ENCODE measurements around the genes OR2A5, OR2A2 and CTAGE4.

GRCh38 chr7:143881624-143882606, 20.1 kb downstream of the TCAF1 start:
- PRO-cap = unidirectional peak, plus-strand start at chr7:143882163; unidirectional peak, plus-strand start at chr7:143882184

DNA sequence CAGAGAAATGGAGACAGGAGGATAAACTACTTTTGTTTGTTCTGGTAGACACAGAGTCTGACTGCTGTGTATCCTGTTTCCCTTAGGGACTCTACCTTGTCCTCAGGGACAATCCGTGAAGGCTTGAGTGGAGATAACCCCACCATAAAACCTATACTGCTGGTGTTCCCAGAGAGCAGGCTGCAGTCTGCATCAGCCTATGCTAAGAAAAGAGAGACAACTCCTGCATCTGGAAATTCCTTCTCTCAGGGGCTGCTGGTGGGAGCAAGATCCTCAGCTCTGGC, at the start of gene OR2A5:
TSS of gene OR2A5 (plus strand) at position 179 of the 284 bp plus-strand sequence.
- PRO-cap = no peak

GRCh38 chr7:144109337-144109668, at the start of gene OR2A2:
Gene OR2A2 (plus strand): TSS chr7:144109583.
- PRO-cap = no peak

DNA sequence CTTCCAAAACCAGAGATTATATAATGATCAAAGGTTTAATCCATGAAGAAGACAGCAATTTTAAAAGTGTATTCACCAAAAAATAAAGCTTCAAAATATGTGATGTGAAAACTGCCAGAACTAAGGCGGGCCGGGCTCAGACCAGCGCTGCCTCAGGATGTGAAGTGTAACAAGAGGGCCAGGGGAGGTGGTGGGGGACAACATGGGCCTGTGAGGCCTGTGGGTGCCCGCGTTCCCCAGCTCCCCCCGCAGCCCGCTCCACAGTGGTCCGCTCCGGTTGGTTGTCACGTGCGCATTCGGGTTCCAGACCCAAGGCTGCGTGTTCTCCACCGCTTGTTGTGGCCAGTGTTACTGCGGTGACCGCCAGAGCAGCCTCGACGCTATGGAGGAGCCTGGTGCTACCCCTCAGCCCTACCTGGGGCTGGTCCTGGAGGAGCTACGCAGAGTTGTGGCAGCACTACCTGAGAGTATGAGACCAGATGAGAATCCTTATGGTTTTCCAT, at the start of gene CTAGE4:
TSS of gene CTAGE4 (plus strand) at position 345 of the 503 bp plus-strand sequence.
- PRO-cap = no peak

GRCh38 chr7:144197996-144198491, 2.4 kb upstream of the ARHGEF35 start:
- PRO-cap = no peak

GRCh38 chr7:144294095-144294678, 18.0 kb upstream of the OR2A1 start:
- PRO-cap = no peak

DNA sequence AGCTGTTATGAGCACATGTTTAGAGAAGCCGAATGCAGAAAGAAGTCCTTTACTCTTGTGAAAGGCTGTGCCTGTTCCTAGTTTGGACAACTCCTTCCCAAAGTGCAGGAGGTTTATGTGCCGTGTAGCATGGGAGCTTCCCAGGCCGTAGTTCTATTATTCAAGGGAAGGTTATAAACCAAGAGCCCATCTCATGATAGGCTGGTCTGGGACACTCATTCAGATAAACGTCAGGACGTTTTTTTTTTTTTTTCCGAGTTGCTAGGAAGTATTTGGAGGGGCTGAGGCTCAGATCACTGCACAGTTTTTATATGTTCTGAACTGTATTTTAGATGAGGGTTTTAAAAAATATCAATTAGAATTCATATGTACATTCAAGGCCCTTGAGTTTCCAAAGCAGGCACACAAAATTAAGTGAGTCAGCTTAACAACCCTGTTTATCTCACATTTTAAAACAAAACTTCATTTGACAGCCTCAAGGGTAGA, 593.0 kb upstream of the CNTNAP2 start:
- PRO-cap = no peak

- PRO-cap = no peak
These were observed 533.8 kb upstream of the CNTNAP2 start for GRCh38 chr7:145582938-145583163.

DNA sequence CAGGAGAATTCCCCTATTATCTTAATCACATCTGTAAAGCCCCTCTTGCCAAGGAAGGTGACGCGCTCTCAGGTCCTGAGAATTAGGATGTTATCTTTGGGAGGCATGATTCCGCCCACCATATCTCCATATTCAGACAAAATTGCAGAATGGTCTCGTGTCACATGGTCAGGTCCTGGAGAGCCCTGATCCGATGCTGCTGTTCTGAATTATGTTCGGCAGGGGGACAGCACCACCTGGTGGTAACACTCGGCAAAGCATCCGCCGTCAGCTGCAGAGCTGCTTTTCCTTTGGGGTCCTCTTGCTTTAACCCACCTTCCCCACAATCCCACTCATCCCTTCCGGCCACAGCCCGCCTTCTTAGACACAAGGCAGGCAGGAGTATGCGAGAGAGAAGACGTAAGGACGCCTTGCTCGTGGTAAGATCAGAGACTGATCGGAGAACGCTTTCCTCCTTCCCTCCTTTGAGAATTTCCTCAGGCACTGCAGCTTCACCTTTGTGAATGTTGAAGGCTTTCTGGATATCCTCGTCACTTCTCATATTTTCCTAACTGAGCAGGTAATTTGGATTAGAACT, 327.8 kb upstream of the C7orf33 start:
- PRO-cap = no peak

- PRO-cap = no peak
These were observed 286.0 kb upstream of the C7orf33 start for GRCh38 chr7:148304503-148304979.

DNA sequence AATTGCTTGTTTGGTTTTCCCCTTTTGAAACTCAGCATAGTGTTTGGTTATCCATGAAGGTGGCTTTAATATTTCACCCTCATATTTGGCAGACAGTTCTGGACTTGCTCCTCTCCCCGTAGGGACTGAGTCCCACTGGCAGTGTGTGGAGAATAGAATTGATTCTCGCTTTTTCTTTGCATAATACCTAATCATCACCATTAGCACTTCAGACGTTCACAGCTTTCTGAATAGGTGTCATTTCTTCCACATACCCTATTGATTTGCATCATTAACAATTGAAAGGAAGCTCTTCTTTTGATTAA, 250.2 kb upstream of the C7orf33 start:
- PRO-cap = no peak

- PRO-cap = no peak
These were observed 143.3 kb upstream of the C7orf33 start for GRCh38 chr7:148447319-148447655.

DNA sequence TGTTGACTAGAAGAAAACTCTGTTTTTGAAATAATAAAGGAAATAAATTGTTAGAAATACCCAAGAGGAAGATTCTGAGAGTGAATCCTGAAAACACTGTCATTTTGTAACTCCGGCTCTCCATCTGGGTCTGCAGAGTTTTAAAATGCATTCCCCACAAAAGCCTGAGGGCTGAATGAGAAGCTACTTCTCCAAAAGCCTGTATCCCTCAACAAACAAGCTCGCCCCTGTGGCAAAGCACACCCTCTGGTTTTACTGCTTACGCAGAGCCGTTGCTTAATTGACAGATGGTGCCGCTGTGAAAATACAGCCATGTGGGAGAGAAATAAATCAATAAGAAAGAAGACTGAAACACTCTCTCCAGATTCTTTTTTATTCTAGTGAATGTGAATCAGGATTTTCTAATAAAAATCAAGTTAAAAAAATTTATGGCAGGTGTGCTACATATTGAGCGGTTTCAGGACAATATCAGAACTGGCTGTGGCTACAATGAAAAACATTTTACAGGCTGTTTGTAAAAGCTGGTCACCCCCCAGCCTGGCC, 32.3 kb downstream of the C7orf33 start:
- PRO-cap = no peak

DNA sequence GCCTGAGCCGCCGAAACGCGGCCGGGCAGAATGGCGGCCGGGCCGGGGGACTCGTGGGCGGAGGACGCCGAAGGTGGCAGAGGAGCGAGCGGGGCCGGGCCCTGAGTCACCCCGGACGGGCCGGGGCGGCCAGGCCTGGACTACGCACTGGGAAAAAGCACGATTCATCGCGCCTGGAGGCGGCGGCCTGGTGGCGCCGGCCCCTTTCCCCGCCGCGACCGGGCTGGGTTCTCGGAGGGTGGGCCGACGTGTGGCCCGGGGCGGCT, 384 bp downstream of the CUL1 start:
- PRO-cap = no peak

GRCh38 chr7:148982594-148983287, 45.6 kb downstream of the PDIA4 start:
- PRO-cap = no peak

DNA sequence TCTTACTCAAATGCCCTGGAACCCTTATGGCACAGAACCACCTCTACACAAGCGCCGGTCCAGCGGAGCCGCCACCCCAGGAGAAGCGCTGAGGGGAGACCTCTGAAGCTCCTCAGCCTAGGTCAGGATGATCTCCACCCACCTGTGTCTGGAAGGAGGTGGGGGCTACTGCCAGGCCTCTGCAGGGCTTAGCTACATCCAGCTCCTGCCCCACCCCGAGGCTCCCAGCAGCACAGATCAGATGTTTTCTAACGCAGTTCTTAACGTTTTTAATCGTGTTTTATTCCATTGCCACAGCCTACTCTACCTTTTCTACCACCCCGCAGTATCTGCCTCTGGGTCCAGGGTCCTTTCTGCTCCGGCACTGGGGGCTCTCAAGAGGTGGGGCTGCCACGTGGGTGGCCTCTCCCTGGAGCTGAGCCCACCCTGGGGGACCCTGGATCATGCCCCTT, 25.5 kb downstream of the PDIA4 start:
- PRO-cap = no peak

DNA sequence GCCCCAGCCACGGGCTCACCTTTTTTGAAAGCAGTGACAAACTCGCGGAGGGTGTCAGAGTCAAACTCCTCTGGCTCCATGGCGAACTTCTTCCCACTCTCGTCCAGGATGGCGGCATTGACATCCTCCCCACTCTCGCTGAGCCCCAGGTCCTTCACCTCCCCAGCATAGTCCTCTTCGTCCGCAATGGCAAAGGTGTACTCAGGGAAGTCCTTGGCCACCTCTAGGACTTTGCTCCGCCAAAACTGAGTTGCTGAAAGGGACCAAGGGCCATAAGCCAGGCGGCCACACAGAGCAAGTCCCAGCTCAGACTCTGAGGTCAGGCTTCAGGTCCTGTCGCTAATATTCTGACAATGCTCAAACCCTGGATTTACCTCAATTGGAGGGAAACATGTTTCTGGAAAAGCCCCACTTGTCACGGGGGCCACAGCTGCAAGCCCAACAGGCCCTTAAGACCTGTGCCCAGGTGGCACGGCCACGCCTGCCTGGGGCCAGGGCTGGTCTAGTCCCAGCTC, 23.1 kb downstream of the PDIA4 start:
- PRO-cap = no peak

- PRO-cap = no peak
These were observed 10.8 kb upstream of the ZNF212 start for GRCh38 chr7:149228607-149229088.

GRCh38 chr7:149321243-149321852, 59.4 kb downstream of the ZNF783 start:
- PRO-cap = no peak

GRCh38 chr7:149491384-149492153, 6.0 kb downstream of the ZNF746 start:
- PRO-cap = no peak